SK-N-DZ (cell line): ENCODE measurements around a stretch of chr15.

RAMPAGE:
- cytosol, long total RNA: no peak
- nucleus, long total RNA: no peak
Observed at GRCh38 chr15:92811525-92811861, 88.6 kb upstream of the CHD2 start.

RAMPAGE:
- cytosol, long total RNA: no peak
- nucleus, long total RNA: no peak
Observed at GRCh38 chr15:92869889-92870600, 30.1 kb upstream of the CHD2 start.

GRCh38 chr15:92883582-92884203 is 16.4 kb upstream of the CHD2 start:
RAMPAGE:
- cytosol, long total RNA: no peak
- nucleus, long total RNA: no peak

DNA sequence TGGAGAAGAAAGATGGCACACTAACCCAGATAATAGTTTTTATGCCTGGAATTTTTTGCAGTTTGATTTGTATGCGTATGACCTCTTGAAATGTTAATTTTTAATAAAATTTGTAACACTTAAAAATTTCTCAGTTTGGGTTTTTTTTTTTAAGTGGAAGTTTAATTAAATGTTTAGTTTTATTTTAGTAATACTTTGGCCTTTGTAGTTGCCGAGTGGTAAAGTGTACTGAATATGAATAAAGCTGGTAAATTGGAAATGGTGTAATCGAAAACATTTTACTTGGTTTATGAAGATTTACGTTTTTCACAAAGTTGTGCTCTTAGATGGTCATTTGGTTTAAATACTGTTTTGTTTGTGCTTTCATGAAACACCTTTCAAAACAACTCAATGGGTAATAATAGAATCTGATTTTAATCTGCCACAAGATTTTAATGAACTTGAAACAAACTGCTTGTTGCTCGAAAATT is 2.1 kb upstream of the CHD2 start:
RAMPAGE:
- cytosol, long total RNA: no peak
- nucleus, long total RNA: no peak

RAMPAGE:
- cytosol, long total RNA: no peak
- nucleus, long total RNA: no peak
Observed at GRCh38 chr15:92898434-92899380, 1.4 kb upstream of the CHD2 start.

RAMPAGE:
- cytosol, long total RNA: no peak
- nucleus, long total RNA: no peak
Observed at GRCh38 chr15:92902533-92903603, 2.7 kb downstream of the CHD2 start.

DNA sequence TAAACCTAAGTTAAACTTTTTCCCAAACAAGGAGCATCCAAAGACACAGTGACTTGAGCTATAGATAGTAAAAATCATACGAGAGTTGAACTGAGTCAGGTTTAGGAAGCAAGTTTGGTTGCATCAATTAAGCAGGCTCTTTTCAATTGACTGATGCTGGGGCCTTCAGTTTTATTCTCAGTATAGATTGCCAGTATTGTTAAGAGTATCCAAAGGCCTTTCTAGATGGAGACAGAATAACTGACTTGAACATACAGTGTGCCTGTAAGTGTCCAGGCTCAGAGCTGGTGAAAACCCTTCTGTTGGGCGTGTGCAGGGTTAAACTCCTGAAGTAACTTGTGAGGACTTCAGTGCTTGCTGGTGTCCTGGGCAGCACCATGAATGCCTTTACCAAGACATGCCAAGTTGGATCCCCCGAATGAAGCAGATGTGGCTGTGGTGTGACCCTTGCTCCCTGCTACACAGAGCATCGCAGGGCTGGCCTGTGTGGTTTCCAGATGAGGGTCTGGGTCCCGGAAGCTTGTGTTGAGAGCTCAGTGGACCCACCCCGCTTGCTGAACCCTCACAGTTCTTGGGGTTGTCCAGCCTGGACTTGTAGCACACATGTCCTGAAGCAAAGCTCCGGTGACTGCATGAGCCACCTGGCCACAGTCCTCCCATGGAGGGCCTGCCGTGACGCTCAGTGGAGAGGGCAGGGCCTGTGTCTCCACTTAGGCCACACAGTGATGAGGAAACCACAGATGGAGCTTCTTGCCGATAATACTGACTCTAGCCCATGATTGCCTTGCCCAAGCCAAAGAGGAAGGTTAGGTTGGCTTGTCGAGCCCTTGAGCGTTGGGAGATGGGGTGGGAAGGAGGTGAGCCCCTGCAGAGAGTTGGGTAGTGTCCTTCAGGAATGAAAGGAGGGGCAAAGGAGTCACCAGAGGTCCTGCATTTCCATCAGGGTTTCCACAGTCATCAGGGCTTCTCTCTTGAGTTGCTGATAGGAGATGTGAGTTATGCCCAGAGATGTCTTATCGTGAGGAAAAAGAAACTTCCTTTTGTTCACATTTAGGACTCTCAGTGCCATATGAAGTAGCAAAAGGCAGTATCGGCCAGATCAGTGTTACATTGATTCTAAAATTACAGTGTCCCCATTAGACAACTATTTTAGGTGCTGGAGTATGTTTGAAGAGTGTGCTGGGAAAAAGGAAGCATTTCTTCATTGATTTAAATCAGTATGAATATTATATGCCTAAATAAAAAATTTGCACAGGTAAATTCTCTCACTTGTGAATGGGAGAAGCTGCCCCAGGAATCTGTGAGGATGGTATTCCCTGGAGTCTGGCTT is 62.6 kb downstream of the RGMA start:
RAMPAGE:
- cytosol, long total RNA: no peak
- nucleus, long total RNA: no peak

DNA sequence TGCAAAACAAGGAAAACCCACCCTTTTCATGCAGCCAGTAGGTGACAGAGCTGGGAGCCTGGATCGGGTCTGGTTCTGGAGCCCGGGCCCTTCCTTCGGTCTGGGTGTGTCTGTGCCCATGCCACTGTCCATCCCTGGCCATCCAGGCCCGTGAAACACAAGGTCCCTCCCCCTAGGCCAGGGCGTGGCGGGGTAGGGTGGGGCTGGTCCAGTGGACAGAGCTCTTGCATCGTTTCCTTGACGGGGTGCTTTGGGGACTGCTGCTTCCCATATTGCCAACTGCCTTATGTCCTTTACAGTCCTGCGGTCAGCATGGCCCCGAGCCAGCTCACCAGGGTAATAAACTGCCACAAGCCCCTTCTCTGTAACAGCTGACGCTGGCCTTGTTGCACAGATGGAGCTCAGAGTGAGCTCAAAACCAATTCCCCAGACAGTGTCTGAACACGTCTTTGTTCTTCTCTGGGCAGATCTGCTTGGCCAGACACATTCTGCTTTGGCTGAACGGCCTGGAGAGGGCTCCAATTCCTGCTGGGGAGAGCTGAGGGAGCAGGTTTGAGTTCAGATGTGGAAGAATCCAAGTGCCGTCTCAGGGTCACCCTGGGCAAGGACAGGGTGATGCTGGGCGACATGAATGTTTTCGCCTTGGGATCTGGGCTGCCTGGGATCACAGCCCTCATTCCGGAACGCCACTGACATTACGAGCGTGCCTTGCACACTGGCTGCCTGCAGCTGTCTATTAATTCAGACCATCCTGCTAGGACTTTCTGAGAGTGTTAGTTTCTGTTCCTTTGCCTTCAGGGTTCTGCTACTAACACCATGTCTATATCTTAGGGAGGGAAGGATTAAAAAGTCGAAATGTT is 51.5 kb downstream of the RGMA start:
RAMPAGE:
- cytosol, long total RNA: no peak
- nucleus, long total RNA: no peak

GRCh38 chr15:93087691-93088301 is 1.2 kb downstream of the RGMA start:
RAMPAGE:
- cytosol, long total RNA: no peak
- nucleus, long total RNA: no peak

RAMPAGE:
- cytosol, long total RNA: no peak
- nucleus, long total RNA: no peak
Observed at GRCh38 chr15:93312667-93313652, 223.9 kb upstream of the RGMA start.

DNA sequence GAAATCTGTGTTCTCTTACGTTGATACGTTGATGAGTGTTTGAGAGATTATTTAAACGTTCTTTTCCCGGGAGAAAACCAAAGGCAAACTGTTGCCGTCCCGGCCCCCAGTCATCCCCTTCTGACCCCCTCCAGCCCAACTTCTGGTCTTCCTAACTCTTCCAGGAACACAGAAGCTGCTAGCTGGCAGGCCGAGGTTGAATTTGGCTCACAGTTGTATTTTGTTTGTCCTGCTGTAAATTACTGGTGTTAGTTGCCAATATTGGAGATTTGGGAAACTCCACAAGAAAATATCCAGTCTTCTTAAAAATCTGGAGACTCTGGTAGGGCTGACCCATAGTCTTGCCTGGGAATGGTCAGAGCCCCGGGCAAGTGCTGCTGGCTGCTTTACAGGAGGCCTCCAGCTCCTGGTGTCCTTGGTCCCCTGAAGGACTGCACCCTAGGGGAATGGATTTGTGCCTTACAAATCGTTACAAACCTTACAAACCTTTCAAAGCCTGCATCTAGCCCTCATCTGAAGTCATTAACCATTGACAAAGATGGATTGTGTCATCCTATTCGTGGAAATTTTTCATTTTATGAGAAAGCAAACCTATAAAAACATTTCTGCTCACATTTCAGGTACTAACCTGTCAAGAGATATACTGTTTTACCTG is 112.0 kb upstream of the MCTP2 start:
RAMPAGE:
- cytosol, long total RNA: no peak
- nucleus, long total RNA: no peak

RAMPAGE:
- cytosol, long total RNA: no peak
- nucleus, long total RNA: no peak
Observed at GRCh38 chr15:94463361-94463749, 232.0 kb downstream of the MCTP2 start.

DNA sequence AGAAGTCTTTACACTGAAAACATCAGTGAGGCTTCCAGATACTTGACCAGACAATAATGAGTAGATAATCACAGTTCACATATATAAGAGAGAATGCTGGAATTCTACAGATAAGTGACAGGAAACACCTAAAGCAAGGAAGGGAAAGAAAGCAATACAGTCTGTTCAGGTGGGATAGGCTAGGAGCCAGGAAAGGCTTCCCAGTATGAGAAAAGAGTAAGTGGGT is 253.0 kb downstream of the MCTP2 start:
RAMPAGE:
- cytosol, long total RNA: no peak
- nucleus, long total RNA: no peak

DNA sequence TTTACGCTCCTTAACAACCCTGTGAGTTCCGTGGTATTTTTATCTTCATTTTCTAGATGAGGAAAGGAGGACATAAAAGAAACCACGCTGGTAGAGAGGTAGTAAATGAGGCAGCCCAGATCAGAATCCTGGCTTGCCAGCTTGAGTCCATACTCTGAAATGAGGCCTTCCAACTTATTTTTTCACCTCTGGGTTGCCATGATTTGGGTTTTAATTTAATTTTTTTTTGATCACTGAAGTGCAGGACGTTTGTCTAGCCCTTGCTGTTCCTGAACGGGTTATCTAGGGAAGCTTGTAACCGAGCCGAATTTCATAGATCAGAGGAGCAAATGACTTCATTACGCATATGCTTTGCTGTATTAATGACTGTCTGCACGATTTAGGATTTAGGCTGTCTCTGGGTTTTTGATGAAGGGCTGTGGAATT is 614.4 kb downstream of the MCTP2 start:
RAMPAGE:
- cytosol, long total RNA: no peak
- nucleus, long total RNA: no peak

GRCh38 chr15:95169666-95170958 is 938.8 kb downstream of the MCTP2 start:
RAMPAGE:
- cytosol, long total RNA: no peak
- nucleus, long total RNA: no peak

GRCh38 chr15:95277331-95277823 is 1046.0 kb downstream of the MCTP2 start:
RAMPAGE:
- cytosol, long total RNA: no peak
- nucleus, long total RNA: no peak

DNA sequence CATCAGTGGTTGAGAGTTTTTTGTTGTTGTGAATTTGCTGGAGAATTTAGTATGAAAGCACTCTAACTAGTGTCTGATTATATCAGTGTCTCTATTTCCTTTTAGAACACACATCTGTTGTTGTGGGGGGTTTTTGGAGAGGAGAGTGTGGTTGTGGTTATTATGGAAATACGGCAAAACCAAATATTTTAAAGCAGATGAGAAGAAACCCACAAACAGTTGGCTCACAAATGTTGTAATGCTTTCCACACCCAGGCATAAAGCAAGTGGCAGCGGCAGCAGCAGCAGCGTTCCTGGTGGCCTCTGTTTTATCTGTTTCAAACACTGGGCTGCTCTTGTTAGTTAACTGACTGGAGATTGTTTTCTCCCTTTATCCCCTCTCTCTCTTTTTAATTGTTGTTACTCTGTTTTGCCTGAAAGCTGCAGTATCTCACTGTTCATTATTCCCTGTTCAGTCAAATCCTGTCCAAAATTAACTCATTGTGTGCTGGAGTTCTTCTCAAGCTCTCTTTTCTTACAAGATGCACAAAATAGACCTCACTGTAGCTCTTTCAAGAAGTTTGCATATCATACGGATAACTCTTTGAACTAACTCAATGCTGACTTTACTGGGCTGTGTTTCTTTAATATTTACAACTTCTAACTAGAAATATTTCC is 1045.5 kb upstream of the NR2F2 start:
RAMPAGE:
- cytosol, long total RNA: no peak
- nucleus, long total RNA: no peak

RAMPAGE:
- cytosol, long total RNA: no peak
- nucleus, long total RNA: no peak
Observed at GRCh38 chr15:95324420-95325213, 1005.9 kb upstream of the NR2F2 start.

DNA sequence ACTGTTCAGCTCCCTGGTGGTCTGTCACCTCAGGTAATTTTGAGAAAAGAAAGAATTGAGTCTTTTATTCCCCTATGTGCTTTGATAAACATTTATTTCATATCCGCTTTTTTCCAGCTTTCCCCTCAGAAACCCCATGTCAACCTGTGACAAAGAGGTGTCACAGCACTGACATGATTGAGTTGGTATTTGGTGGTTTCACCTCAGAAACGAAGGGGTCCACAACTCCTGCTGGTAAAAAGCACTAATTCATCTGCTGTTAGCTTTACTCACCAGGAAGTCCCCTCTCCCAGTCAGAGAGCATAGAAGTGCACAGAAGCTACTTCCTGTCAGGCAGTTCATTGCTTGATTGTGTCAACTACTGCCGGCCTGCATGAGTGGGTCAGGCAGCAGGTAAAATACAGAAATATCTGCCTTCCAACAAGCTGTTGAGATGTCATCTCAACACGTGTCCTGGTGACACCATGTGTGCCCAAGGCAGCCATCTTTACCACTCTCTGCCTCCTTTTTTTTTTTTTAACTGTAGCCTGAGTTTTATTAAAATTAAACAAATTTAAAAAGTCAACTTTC is 596.6 kb upstream of the NR2F2 start:
RAMPAGE:
- cytosol, long total RNA: no peak
- nucleus, long total RNA: no peak

RAMPAGE:
- cytosol, long total RNA: no peak
- nucleus, long total RNA: no peak
Observed at GRCh38 chr15:96284852-96285622, 45.5 kb upstream of the NR2F2 start.